Epithelial cell of proximal tubule (primary cell): Measurements from ENCODE around the gene PXK.

GRCh38 chr3:58217347-58217806 lies 6.6 kb upstream of the DNASE1L3 start:
- RAMPAGE, long total RNA, result no peak
- RRBS, result no CpG with 5 or more reads among the region's 13 CpGs

DNA sequence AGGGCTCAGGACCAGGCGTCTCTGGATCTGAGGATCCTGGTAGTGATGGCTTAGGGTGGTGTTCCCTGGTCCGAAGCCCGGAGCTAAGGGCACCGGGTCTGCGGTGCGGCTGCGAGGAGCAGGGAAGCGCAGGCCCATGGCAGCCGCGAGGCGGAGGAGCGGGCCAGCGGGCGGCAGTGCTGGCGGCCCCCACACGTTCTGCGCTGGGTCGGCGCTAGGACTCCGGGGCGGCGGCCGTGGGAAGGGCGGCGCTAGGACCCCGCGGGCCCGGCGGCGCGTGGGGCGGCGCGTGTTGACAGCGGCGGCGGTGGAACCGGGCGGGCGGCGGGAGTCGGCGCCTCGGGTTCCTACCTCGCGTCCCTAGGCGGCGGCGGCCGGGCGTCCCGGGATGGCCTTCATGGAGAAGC lies at the start of gene PXK:
Gene PXK (plus strand): TSS at position 292 of the 407 bp plus-strand sequence.
- RAMPAGE, long total RNA, result no peak
- RRBS, result 1% methylated on average over 31 of the region's 52 CpGs

DNA sequence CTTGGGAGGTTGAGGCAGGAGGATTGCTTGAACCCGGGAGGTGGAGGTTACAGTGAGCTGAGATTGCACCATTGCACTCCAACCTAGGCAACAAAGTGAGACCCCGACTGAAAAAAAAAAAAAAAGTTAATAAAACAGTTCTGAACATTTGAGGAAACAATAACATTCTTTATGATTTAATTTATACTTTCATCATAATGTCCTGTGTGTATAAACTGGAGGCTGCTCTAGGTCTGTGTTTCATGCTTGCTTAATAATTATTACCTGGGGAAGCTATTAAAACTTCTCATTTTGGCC lies 28.0 kb downstream of the PXK start:
- RAMPAGE, long total RNA, result no peak
- RRBS, result no CpG with 5 or more reads among the region's 2 CpGs

- RAMPAGE, long total RNA, result no peak
- RRBS, result no CpG with 5 or more reads among the region's 11 CpGs
These were observed 10.4 kb downstream of the ACOX2 start for GRCh38 chr3:58526317-58527186.

DNA sequence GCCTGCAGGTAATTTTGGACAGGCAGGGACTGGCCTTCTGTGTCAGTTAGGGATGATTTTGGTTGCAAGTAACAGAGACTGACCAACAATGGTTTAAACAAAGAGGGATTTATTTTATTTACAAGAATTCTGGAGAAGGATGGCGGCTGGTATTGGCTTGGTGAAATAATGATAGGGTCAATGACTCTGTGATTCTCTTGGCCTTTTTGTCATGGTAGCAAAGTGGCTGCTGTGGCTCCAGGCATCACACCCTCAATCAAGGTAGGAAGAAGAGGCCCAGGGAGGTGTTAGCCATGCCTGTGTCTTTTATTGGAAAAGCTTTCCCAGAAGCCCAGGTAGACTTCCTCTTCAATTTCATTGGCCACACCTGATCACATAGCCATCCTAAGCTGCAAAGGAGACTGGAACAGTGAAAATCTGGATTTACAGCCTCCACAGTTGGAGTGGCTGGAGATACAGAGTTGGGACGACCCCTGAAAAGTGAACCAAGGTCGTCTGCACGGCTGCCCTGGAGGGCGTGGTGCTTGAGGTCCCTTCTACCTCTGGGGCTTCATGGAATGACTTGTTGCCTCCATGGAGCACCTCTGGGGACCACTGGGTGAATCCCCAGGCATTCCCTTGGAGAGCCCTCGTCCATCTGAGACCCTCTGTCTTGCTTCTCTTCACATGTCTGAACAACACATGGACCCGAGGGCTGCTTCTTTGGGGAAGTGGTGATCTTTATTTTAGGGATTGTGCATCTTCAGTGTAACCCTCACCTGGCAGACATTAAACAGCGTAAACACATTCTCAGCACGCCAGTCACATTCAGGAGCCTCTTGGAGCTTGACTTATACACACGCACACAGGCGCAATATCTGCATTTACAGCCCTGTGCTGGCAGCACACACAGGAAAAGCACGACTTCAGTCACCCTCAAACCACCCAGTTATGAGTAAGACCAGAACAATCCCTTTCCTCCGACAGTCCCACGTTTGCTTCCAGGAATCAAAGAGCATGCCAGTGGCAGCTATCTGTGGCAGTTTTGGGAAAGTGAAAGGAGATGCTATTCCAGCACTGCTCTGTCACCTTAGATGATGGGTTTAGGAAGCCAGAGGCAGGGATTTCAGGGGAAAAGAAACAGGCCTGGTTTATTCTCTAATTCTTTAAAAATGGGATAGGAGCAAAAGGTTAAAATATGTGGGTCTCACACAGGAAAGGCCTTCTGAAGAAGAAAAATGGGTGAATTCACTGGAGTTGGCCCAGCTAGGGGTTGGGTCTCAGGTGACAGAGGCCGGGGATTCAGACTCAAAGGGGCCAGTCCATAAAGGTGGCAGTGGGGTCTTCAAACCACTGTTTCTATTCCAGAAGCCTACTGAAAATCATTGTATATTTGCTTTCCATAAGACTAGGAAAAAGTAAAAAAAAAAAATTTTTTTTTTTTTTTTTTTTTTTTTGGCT lies 12.6 kb downstream of the FAM107A start:
- RAMPAGE, long total RNA, result no peak
- RRBS, result no CpG with 5 or more reads among the region's 15 CpGs

- RAMPAGE, long total RNA, result no peak
- RRBS, result no CpG with 5 or more reads among the region's 9 CpGs
These were observed 43.2 kb upstream of the FAM107A start for GRCh38 chr3:58620344-58620778.

DNA sequence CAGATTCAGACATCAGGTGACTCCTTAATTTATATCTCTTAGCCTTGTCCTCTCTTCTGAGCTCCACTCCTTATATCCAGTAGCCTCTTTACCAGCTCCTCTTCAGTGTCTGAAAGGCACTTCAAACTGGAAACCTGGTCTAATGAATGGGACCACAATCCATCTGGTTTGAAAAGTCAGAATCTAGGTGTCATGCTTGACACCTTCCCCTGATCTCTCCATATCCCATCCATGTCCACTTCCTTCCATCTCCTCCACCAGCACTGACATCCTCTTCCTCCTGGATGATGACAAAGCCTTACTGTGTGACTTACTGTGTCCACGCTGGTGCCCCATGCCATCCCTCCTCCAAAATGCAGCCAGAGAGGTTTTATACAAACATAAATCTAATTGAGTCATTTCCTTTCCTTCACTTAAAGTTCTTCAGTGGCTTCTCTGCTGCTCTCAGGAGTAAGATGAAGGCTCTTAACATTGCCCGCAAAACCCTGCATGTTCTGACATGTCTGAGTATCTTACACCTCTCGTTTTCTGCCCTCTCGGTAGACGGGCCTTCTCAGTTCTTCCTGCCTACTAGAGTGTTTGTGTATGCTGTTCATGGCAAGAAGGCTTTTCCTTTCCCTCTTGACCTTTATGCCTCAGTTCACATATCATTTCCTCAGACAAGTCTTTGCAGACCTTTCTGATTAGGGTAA lies 175.7 kb downstream of the CFAP20DC start:
- RAMPAGE, long total RNA, result no peak
- RRBS, result no CpG with 5 or more reads among the region's 5 CpGs

- RAMPAGE, long total RNA, result no peak
- RRBS, result no CpG with 5 or more reads among the region's 4 CpGs
These were observed 1082.0 kb upstream of the CFAP20DC start for GRCh38 chr3:60131719-60132406.

DNA sequence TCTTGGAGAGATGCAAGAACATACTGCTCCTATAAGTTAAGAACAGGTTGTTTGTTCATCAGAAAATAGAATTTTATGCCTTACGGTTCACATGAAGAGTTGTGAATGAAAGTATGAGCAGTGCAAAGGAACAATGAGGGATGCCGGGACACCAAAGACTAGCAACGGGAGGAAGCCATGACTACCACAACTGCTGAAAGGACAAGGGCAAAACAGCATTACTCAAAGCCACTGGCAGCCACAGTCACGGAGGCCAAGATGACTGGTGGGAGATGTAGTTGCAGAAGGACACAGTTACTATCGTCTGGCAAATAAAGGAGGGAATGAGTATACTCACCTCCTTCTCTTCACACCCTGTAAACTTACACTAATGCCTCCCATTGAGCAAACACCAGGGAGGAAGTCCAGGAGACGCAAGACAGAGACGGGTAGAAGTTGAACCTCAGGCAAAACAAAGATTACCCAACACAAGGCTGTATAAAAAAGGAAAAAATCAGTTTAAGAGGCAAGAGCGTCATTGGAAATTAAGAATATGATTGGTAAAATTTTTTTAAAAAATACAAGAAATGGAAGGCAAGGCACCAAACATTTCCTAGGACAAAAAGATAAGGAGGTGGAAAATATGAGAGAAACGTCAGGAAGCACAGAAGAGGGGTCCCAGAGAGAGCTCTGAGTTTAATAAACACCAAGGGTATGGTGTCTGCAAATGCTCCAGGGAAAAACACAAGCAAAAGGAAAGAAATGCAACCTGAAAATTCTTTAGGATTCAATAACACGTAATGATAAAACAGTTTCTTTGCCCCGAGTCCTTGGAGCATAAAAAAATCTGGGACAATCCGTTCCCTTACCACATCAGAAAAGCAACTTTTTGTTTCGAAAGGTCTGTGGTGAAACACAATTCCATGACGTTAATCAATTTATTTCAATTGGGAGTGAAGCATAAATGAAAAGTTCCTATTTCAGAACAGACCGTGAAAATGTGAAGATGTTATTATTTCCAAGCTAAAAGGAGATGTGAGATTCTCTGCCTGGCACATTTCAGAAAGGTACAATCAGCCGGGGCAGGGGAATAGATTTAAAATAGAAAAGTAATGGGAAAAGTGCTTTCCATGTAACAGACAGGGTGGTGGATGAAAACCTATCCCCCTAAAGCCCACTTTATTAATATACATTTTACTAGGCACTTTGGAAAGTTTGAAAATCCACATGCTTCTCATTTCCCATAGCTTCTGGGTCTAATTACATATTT lies 675.1 kb downstream of the FHIT start:
- RAMPAGE, long total RNA, result no peak
- RRBS, result no CpG with 5 or more reads among the region's 16 CpGs

GRCh38 chr3:61562790-61563480 lies 1.6 kb downstream of the PTPRG start:
- RAMPAGE, long total RNA, result no peak
- RRBS, result 1% methylated on average over 20 of the region's 51 CpGs

GRCh38 chr3:61585943-61586694 lies 24.7 kb downstream of the PTPRG start:
- RAMPAGE, long total RNA, result no peak
- RRBS, result no CpG with 5 or more reads among the region's 5 CpGs

- RAMPAGE, long total RNA, result no peak
- RRBS, result 99% methylated on average over 8 of the region's 28 CpGs
These were observed 181.3 kb downstream of the PTPRG start for GRCh38 chr3:61742567-61743259.

- RAMPAGE, long total RNA, result no peak
- RRBS, result no CpG with 5 or more reads among the region's 3 CpGs
These were observed 211.7 kb downstream of the PTPRG start for GRCh38 chr3:61773004-61773468.

DNA sequence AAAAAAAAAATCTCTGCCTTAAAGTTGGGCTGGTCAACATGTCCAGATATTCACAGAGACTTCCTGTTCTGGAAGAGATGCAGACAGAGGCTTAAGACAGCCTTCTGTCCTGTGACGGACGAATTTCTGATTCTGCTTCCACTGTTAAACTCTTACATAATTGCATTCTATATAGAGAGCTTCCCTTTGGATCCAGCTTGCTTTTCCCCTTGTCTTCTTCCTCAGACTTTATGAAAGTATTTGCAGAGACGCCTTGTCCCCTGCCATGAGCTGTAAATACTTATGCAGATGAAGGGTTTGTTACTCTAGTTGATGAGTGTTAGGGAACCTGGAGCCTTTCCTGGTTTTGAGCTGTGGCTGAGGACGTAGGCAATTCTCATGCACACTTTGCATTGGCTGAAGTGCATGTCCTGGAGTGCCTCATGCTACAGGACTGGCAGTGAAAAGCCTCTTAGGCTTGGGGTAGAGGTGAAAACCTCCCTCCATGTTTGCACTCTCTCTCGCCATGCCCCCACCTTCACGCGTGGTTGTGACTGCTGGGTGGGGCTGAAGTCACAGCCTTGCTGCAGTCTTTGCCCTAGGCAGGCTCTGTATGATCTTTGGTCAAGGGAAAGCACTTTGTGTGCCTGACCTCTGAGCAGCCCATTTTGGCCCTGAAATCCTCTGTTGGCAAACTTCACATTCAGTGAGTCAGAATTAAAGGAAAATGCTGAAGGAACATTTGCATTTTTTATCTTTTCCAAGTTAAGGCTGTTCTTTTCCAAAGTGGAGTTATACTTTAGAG lies 286.6 kb downstream of the PTPRG start:
- RAMPAGE, long total RNA, result no peak
- RRBS, result no CpG with 5 or more reads among the region's 7 CpGs

DNA sequence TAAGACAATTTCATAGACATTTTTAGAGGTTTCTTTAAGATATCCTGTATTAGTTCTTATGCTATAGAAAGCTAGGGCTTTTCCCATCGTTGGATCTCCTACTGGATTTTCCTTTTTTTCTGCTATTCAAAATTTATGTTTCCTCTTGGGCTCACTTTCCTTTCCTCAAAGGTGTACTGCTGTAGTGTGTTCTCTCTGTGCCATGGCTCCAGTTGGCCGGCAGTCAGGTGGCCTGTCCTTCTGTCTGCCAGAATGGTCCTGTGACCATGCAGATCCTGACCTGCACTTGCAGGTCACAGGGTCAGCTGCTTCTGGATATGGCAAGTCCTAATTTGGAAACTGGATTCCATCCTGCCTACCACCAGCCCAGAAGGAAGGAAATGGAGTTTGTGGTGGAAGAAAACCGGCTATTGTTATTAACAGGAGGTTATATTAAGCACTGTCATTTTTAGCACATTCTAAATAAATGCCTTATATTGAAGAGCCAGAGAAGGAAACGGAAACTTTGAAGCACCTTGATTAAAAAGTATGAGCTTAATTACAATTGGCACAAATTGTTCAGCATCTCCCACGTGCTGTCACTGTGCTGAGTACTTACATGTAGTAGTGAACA lies 362.7 kb downstream of the PTPRG start:
- RAMPAGE, long total RNA, result no peak
- RRBS, result no CpG with 5 or more reads among the region's 5 CpGs

DNA sequence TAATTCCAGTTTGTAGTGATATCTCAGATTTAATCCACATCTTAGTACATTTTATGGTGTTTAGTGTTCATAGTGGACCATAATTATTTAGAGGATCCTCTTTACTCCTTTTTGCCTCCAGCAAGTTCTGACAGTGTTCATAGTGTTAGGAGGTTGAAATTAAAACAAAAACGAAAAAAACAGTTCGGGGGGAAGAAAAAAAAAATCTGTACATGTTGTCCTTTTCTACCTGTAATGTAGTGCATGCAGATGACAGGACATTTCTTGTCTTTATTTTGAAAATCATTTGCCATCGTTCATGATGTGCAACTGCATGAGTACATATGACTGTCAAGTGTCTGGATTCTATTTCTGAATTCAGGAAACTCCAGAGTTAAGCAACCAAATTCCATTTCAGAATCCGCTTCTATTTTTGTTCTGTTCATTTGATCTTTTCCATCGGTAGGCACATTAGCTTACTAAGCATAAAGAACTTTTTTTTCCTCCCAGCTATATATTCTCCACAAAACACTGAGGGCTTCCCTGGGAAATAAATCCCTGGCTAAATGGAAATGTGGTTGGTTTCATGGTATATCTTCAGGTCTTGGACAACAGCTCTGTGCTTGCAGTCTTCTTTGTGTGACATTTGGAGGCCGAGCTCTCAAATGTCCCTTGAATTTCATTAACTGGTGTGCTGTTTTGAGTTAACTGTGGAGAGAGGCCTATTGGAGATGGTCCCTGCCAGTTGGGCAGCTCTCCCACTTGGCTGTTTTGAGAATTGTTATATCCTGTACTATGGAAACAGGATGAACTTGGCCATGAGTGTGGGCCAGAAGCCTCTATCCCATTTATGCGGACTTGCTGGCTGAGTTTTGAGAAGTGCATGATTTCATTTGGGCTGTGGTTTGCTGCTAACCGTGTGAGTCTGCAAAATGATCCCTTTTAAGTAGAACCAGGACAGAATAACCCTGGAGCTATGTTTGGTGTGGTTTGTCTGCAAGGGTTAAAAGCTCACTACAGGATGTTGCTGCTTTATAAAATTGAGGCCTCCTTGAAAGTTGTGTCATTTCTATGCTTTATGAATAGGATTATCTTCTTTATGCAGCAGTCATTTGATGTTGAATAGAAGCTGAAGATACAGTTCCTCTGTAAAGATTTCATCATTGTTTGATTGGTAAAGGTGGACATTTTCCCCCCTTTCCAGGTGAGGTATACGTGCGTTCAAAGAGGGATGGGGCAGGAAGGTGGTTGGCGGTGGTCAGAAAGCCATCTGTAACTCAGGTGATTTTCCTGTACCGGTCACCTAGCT lies 365.8 kb downstream of the PTPRG start:
- RAMPAGE, long total RNA, result no peak
- RRBS, result no CpG with 5 or more reads among the region's 12 CpGs

DNA sequence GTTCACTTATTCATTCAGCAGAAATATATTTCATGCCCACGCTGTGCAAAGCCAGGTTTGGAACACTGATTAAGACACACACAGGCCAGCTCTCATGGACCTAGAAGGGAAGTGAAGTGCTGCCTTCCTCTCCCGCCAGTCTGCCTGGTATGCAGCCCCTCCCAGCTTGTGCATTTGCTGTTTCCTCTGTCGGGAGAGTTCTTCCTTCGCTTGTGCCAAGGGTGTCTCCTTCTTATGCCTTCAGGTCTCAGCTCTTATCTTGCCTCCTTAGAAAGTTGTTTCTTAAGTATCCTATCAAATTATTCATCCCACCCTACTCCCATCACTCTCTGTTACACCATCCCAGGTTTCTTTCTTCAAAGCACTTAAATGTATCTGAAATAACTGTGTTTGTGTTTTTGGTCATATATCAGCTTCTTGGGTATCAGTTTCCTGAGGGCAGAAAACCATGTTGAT lies 184.5 kb upstream of the C3orf14 start:
- RAMPAGE, long total RNA, result no peak
- RRBS, result no CpG with 5 or more reads among the region's 4 CpGs

GRCh38 chr3:62135859-62136291 lies 182.9 kb upstream of the C3orf14 start:
- RAMPAGE, long total RNA, result no peak
- RRBS, result no CpG with 5 or more reads among the region's 6 CpGs

DNA sequence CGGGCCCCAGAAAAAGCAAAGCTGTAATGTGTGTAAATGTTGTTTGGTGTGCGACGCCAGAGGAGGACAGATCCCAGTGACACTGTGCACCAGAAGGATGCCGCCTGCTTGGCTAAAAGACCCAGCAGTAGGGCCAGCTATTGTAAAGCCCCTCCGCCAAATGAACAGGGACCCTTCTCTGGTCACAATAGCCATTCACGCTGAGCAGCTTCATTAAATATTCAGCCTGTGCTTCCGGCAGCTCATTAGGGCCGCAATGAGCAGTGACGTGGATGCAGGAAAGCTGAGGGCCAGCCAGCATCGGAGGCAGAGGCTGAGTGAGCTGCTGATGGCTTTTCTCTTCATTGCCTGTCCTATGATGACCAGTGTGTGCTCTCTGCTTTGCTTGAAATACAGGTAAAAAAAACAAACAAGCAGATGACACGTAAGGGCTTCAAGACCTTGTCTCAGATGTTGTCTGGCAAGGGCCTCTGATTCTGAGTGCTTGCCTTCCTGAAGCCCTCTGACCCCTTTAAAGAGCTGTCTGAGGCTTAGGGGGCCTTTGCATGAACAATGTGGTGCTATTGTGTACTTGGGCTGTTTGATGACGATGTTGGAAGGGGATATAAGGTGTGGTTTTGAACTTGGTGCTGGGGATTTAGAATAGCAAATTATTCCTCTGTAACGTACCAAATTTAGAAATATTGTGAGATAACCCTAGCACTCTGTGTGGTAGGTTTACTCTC lies 75.9 kb upstream of the C3orf14 start:
- RAMPAGE, long total RNA, result no peak
- RRBS, result no CpG with 5 or more reads among the region's 13 CpGs

DNA sequence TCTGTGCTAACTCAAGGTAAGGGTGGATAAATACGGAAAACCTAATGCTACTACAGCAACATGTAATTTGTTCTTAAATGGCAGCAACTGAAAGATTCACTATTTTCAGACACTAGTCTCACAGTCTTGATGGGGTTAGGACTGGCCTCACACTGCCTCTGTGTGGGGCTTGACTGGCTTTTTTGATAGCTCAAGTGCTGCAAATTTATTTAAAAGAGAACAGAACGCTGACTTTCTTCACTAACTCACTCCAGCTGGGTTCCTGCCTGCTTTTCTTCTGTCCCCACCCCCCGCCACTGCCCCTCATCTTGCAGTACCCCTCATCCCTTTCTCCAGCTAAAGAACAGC lies 2.0 kb downstream of the CADPS start:
- RAMPAGE, long total RNA, result no peak
- RRBS, result no CpG with 5 or more reads among the region's 3 CpGs